AG04449 (cell line): ENCODE measurements around the genes DCAF7, GH2 and CSH1.

DNA sequence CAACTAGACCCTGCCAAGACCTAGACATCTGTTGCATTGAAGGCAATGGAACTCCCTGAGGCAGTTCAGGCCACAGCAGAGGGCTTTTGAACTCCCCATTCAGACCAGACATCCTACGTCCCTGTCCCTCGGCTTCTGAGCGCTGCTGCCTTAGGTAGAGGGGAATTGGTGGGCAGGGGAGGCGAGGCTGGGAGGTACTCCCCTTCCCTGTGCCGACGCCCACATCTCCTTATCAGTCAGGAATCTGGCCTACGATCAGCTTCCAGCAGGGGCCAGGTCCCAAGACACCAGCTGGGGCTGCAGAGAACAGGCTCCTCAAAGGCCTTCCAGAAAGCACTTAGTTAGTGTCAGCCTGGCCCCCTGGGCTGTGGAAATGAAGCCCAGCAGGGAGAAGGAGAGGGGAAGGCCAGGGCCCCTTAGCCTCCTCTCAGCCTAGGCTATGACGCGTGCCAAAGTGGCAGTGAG is 11.0 kb downstream of the TBX4 start:
- RRBS: no CpG with 5 or more reads among the region's 9 CpGs

GRCh38 chr17:61489368-61489722 is 37.1 kb downstream of the TBX4 start:
- RRBS: no CpG with 5 or more reads among the region's 11 CpGs

DNA sequence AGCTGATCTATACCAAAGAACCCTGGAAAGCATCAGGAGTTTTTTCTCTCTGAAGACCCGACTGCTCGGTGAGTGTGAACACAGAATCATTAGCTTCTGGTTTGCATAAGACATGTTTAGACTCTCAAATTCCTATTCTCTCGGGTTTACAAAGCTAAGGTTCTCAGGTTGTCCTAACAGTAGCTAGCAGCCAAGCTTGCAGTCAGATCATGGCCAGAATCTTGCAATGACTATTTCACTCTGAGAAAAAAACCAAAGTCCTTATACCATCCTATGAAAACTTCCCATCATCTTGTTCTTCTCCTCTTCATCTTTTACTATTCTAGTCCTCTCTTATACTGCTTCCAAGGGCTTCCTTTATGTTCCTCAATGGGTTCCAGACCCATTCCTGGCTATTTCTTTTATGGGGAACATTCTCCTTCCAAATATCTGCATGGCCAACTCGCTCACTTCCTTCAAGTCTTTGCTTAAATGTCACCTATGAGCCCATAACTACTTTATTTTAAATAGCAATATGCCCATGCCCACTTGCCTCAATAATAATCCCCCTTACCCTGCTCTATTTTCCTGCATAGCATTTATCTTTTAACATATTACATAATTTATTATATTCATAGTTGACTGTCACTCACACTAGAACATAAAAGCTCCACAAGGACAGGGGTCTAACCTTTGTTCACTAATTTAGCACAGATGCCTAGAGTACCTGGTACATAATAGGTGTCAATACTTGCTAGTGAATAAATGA is 68.6 kb upstream of the INTS2 start:
- RRBS: no CpG with 5 or more reads among the region's 4 CpGs

- RRBS: no CpG with 5 or more reads among the region's 2 CpGs
These were observed 12.1 kb downstream of the MED13 start for GRCh38 chr17:62052953-62053355.

DNA sequence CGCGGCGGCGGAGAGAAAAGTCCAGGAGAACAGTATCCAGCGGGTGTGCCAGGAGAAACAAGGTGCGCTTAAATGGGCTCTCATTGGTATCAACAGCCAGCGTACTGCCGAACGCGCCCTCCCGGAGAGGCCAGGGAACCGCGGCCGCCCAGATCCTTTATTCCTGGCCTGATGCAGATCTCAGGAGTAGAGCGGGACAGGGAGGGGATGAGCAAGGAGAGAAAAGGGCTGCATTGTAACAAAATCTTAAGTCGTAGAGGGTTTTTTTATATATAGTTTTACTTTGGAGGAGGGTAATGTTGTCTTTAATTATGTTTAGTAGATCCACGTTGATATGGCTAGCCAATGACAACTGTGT is 531 bp downstream of the METTL2A start:
- RRBS: no CpG with 5 or more reads among the region's 17 CpGs

GRCh38 chr17:62800607-62801099 is 7.5 kb downstream of the MARCHF10 start:
- RRBS: no CpG with 5 or more reads among the region's 8 CpGs

GRCh38 chr17:63039056-63039744 is 73.2 kb downstream of the TANC2 start:
- RRBS: no CpG with 5 or more reads among the region's 5 CpGs

GRCh38 chr17:63116851-63117560 is 151.0 kb downstream of the TANC2 start:
- RRBS: no CpG with 5 or more reads among the region's 6 CpGs

DNA sequence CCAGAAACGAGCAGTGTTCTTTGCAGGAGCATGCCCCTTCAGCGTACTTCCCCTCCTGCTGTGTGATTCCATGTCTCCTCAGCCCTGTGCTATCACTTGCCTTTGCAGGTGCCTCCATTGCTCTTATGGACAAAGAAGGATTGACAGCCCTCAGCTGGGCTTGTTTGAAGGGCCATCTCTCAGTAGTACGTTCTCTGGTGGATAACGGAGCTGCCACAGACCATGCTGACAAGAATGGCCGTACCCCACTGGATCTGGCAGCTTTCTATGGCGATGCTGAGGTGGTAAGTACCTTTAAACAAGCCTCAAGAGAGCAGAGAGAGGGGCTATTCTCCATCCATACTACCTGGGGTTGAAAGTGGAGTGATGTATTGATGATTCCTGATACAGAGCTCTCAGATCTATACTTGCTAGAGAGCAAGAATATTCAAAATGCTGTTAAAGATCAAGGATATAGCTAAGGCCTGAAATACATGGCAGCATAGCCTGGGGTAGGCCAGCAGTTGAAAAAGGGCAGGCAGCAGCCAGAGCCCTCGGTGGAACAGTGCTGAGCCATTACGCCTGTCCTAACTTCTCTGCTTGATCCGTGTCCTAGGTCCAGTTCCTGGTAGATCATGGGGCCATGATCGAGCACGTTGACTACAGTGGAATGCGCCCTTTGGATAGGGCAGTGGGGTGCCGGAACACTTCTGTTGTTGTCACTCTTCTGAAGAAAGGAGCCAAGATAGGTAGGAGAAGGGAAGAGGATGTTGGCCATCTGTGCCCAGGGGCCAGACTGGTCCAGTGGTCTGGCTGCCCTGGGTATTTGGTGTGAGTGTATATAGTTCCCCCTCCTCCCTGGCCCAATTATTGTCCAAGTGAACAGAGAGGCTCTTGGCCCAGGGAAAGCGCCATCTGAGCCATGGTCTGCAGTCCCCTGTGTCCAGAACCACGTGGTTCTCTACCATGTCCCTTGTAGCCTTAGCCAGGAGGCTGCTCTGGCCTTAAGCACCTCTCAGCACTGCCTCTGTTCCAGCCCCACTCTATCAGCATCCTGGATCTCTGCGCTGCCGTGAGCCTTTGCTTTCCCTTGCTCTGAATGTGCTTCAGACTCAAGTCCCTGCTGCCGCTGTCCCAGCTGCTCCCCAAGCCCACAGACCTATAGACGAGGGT is 34.3 kb downstream of the CYB561 start:
- RRBS: no CpG with 5 or more reads among the region's 19 CpGs

- RRBS: 91% methylated on average over 3 of the region's 17 CpGs
These were observed 26.2 kb downstream of the CYB561 start for GRCh38 chr17:63419726-63420458.

GRCh38 chr17:63420459-63421268 is 25.4 kb downstream of the CYB561 start:
- RRBS: 86% methylated on average over 3 of the region's 22 CpGs

DNA sequence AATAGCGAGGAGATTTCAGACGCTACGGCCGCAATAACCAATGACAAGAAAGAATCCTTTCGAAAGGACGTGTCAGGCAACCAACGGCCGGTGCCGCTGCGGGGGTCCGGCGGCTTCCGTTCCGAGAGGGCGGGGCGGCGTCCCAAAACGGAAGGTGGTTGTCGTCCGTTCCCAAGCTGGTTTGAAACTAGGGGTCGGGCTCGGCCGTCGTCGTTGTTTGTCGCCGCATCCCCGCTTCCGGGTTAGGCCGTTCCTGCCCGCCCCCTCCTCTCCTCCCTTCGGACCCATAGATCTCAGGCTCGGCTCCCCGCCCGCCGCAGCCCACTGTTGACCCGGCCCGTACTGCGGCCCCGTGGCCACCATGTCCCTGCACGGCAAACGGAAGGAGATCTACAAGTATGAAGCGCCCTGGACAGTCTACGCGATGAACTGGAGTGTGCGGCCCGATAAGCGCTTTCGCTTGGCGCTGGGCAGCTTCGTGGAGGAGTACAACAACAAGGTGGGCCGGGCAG is at the start of gene DCAF7:
DCAF7 (plus strand) TSS at position 161 of the 512 bp plus-strand sequence.
- RRBS: 5% methylated on average over 9 of the region's 52 CpGs

DNA sequence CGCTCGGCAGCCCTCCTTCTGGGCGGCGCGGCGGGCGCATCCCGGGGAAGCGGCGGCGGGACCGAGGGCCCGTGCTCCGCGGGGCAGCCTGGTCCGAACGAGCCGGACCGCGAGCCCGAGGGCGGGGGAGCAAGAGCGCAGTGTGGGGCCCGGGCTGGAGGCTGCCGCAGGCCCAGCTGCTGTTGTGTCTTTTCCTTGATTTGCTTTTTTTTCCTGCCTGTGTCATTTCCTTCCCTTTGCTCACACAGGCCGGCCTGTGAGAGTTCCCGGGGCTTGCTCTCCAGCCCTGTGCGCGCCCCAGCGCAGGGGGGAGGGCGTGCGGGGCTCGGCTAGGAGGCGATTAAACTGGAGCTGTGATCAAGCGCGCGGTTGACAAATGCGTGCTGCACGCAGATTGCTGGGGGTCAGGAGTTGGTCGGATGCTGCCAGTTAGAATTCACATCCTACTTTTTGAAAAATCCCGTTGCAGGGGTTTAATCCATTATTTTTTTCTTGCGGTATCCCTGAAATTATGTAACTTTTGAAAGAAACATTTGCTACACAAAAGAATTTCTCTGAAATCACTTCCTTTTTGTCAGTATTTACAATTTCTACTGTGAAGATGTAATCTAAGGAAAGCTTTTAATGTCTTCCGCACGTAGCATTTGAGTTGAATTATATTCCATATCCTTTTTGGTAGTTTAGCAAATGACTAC is 909 bp downstream of the MAP3K3 start:
- RRBS: 2% methylated on average over 26 of the region's 44 CpGs

- RRBS: no CpG with 5 or more reads among the region's 2 CpGs
These were observed 27.6 kb downstream of the LIMD2 start for GRCh38 chr17:63672296-63672806.

DNA sequence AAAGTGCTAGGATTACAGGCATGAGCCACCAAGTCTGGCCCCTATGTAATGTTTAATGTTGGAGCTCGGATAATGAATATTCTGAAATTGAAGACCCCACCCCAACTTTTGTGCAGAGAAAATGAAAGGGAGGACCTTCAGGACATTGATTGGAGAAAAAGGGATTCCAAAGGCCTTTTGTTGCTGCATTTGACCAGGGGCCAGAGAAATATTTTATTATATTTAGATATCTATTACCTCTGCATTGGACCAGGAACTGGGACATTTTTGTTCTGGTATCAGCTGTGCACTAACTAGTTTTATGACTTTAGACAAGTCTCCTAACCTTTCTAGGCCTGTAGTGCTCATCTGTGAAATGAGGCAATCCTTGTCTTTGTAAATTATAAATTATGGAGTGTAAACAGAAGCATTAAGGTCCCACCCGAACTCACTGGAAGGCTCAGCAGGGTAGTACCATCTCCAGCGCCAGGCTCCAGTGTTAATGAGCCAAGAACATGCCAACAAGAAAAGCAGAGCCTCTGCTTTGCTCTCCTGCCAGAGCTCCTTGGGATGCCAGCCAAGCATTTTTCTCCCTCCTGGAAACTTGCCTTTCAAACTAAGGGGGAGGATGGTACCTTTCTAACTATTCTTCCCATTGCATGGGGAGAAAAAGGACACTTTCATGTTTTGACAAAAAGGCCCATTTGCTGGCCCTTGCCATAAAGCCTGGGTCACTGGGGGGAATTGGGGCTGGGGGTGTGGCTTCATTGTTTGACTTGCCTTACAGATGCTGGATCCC is 15.0 kb downstream of the LIMD2 start:
- RRBS: no CpG with 5 or more reads among the region's 3 CpGs

DNA sequence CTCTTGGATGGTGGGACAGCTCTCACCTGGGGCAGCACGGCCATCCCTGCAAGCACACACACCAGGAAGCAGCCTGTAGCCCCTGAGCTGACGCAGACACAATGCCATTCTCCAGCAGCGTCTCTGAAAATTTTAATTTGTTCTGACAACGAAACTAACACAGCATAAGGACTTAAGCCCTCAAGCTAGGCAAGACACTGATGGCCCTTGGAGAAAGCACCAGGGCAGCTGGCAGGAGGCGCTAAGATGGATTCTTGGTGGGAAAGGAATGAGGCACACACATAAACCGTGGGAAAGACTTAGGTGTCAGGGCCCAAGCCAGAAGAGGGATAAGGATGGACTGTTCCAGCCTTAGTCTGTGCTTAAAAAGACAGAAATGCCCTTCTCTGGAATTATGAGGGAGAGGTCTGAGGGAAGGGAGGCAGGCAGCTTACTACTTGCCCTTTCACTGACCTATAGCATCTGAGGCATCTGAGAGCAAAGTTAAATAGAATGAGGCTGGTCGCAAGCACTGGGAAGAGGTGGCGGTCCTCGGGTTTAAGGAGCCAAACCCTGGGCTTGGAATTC is 2.9 kb upstream of the LIMD2 start:
- RRBS: no CpG with 5 or more reads among the region's 9 CpGs

DNA sequence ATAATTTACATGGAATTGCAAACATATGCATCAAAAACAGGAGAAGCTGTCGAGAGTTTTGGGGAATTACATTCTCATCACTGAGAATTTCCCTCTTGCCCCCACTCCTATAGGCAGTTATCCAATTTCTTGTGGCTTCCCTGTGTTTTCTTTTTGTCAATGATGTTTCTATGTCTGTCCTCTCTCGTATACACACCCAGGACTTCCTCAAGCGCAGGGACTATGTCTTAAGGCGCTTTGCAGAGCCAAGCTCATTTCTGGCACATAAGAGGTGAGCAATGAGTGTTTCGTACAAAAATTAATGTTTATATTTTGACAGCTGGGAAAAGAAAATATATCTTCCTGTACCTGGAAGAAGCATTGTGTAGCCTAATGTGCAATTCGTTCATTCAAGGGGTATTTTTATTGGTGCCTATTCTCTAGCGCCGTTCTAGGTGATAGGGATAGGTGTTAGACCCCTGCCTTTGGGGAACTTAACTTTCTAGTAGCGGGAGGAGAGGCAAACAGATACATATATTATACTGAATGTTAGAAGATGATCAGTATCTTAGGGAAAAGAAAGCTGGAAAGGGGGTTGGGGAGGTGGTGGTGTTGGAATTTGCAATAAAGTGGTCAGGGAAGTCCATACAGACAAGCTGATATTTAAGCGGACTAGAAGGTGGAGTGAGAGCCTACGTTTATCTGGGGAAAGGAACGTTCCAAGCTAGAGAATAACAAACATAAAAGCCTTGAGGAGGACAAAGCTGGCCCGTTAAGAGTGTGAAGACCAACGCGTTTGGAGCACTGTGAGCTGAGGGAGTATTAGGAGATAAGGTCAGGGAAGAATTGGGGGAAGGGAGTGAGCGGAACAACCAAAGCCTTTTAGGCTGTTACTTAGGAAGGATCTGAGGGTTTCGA is 1.2 kb downstream of the DDX42 start:
- RRBS: no CpG with 5 or more reads among the region's 17 CpGs

- RRBS: no CpG with 5 or more reads among the region's 7 CpGs
These were observed at the start of gene GH2 for GRCh38 chr17:63881844-63882212. GH2 (minus strand) TSS chr17:63881944.

- RRBS: no CpG with 5 or more reads among the region's 9 CpGs
These were observed at the start of gene CSH1 for GRCh38 chr17:63896348-63896869. CSH1 (minus strand) TSS chr17:63896574.

GRCh38 chr17:63931124-63931907 is 815 bp downstream of the CD79B start:
- RRBS: 60% methylated on average over 4 of the region's 18 CpGs